Body of pancreas (tissue), 2 donors: Measurements from ENCODE around the gene TSPEAR.

- PRO-cap = no peak
- RAMPAGE, long total RNA, 2 experiments = no peak in any of the 2 experiments
These were observed 43.6 kb downstream of the TRAPPC10 start for GRCh38 chr21:44055420-44056437.

GRCh38 chr21:44068018-44068592 is 39.1 kb upstream of the PWP2 start:
- PRO-cap = no peak
- RAMPAGE, long total RNA, 2 experiments = no peak in any of the 2 experiments

- PRO-cap = no peak
- RAMPAGE, long total RNA, 2 experiments = no peak in any of the 2 experiments
These were observed 18.9 kb upstream of the PWP2 start for GRCh38 chr21:44088318-44088722.

DNA sequence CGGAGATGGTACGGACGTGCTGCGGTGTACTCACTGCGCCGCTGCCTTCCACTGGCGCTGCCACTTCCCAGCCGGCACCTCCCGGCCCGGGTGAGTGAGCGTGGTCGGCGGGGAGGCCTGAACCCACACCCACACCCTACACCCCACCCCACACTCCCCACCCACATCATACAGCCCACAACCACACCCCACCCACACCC is 6.1 kb upstream of the PFKL start:
- PRO-cap = no peak
- RAMPAGE, long total RNA, 2 experiments = no peak in any of the 2 experiments

GRCh38 chr21:44321916-44322274 is 17.3 kb downstream of the CFAP410 start:
- PRO-cap = no peak
- RAMPAGE, long total RNA, 2 experiments = no peak in any of the 2 experiments

GRCh38 chr21:44369846-44370985 is 16.8 kb downstream of the TRPM2 start:
- PRO-cap = no peak
- RAMPAGE, long total RNA, 2 experiments = no peak in any of the 2 experiments

DNA sequence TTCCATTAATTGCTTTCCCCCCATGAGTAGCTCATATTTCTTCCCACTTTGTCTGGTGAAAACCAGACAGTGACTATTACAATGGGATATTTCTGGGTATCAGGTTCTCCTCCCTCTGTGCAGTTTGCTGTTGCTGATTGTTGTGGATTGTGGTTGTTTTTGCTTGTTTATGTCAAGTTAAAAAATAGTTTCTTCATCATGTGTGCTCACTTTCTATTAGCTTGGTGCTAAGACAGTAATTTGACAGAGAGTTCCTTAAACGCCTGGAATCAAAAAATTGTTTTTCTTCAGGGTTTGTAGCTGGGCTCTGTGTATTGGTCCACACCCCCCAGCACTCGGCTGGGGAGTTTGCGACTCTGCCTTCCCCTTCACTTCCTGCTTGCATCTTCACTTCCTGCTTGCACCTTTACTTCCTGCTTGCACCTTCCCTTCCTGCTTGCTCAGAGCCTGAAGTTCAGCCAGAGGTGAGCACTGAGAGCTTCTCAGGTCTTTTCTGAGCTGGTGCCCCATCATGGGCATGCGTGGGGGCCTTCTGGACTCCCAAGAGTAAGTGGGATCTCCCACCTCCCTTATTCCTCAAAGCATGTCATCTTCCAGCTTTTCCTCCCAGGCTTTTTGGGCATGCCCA is 3.8 kb downstream of the KRTAP10-2 start:
- PRO-cap = no peak
- RAMPAGE, long total RNA, 2 experiments = no peak in any of the 2 experiments

DNA sequence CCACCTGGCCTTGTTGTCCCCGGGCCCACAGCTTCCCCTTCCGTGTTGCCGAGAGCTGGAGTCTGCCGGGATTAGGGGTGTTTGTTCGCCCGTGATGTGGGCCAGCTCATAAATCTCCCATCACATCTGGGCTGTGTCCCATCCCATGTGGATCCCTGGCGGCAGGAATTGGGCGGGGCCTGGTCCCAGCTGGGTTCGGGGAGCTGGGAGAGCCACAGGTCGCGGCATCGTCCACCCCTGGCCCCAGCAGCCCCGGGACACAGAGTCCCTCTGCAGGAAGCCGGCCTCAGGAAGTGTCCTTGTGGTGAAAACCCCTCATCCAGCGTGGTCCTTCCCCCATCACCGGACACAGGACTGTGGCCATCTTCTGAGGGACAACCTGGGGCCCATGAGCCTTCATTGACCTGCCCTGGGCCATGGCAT is 259 bp upstream of the KRTAP10-6 start:
- PRO-cap = no peak
- RAMPAGE, long total RNA, 2 experiments = no peak in any of the 2 experiments

GRCh38 chr21:44711418-44712156 is at the start of gene TSPEAR:
Gene TSPEAR, minus strand, starts transcription at chr21:44711572.
- PRO-cap = no peak
- RAMPAGE, long total RNA, 2 experiments = no peak in any of the 2 experiments

GRCh38 chr21:44882134-44882936 is 8.8 kb upstream of the PTTG1IP start:
- PRO-cap = no peak
- RAMPAGE, long total RNA, 2 experiments = no peak in any of the 2 experiments

- PRO-cap = no peak
- RAMPAGE, long total RNA, 2 experiments = no peak in any of the 2 experiments
These were observed 12.6 kb upstream of the PTTG1IP start for GRCh38 chr21:44885707-44886823.

DNA sequence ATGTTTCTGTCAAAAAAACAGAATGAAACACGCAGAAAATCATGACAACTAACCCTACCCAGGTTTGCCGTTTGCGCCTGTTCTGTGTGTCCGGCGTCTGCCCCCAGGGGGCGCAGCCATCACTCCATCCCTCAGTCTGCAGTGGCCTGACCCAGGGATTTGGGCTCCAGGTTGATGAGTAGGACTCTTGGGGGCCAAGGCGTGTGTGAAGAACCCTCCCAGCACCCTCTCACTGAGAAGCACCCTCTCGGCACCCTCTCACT is 19.3 kb upstream of the PTTG1IP start:
- PRO-cap = no peak
- RAMPAGE, long total RNA, 2 experiments = no peak in any of the 2 experiments

DNA sequence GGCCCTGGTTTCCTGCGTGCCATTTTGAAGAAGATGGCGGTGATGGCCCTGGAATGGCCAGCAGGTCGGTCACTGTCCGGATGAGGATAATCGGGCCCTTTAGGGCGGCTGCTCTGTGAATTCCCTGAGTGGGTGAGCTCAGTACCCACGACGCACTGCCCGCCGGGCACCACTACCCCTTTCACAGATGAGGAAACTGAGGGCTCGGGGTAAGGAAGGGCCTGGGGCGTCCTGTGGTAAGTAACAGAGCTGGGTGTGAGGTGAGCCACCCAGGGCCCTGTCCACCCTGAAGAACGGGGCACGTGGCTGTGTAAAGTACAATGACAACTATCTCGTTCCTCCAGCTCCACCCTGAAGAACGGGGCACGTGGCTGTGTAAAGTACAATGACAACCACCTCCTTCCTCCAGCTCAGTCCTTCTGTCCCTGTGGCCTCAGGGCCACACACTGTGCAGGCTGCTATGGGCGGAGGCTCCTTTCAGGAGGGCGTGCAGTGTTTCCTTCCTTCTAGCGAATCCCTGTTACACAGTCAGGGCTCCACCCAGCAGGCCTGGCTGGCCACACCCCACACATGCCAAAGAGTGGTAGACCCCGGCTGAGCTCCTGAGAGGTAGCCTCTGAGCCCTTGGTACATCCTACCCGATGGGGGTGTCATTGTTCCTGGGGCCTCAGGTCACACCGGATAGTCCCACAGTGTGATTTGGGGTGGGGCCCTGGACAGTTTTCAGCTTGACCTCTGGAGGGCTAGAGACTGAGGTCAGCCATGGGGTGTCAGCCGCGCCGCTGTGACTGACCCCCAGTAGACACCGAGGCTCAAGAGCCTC is 23.1 kb downstream of the ITGB2 start:
- PRO-cap = no peak
- RAMPAGE, long total RNA, 2 experiments = no peak in any of the 2 experiments

- PRO-cap = no peak
- RAMPAGE, long total RNA, 2 experiments = no peak in any of the 2 experiments
These were observed 7.1 kb upstream of the SLX9 start for GRCh38 chr21:44932691-44933114.

GRCh38 chr21:44955244-44955879 is 15.5 kb downstream of the SLX9 start:
- PRO-cap = no peak
- RAMPAGE, long total RNA, 2 experiments = no peak in any of the 2 experiments

DNA sequence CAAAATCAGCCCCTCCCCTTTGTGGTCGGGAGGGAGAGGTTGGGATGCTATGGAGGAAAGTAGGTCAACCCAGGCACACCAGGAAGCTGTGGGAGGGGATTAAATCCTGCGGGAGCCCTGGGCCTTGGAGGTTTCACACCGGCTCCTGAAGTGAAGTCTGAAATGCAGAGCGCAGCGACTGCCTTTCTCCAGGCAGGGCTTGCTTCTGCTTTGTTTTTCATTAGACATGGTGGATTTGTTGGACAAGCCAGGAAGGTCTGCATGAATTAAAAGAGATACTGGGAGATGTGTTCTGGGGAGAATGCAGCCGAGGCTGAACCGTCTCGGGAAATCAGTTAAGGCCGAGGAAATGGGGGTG is 19.1 kb downstream of the SLX9 start:
- PRO-cap = no peak
- RAMPAGE, long total RNA, 2 experiments = no peak in any of the 2 experiments

- PRO-cap = no peak
- RAMPAGE, long total RNA, 2 experiments = no peak in any of the 2 experiments
These were observed 55.8 kb upstream of the ADARB1 start for GRCh38 chr21:45018136-45019469.

DNA sequence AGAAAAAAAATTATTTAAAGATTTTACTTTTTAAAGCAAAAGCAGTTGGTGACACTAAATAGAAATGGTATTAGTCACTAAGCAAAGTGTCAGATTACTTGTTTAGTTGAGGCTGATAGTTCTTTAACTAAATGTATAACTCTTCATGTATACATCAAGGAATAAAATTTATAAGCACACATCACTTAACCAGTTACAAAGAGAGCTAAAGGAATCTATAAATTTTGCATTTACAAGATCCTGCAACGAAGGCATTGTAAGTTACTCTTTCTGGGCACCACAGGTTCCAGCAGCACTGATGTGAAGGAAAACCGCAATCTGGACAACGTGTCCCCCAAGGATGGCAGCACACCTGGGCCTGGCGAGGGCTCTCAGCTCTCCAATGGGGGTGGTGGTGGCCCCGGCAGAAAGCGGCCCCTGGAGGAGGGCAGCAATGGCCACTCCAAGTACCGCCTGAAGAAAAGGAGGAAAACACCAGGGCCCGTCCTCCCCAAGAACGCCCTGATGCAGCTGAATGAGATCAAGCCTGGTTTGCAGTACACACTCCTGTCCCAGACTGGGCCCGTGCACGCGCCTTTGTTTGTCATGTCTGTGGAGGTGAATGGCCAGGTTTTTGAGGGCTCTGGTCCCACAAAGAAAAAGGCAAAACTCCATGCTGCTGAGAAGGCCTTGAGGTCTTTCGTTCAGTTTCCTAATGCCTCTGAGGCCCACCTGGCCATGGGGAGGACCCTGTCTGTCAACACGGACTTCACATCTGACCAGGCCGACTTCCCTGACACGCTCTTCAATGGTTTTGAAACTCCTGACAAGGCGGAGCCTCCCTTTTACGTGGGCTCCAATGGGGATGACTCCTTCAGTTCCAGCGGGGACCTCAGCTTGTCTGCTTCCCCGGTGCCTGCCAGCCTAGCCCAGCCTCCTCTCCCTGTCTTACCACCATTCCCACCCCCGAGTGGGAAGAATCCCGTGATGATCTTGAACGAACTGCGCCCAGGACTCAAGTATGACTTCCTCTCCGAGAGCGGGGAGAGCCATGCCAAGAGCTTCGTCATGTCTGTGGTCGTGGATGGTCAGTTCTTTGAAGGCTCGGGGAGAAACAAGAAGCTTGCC is 101.4 kb downstream of the ADARB1 start:
- PRO-cap = no peak
- RAMPAGE, long total RNA, 2 experiments = no peak in any of the 2 experiments

- PRO-cap = no peak
- RAMPAGE, long total RNA, 2 experiments = no peak in any of the 2 experiments
These were observed 23.7 kb downstream of the POFUT2 start for GRCh38 chr21:45264005-45264364.

GRCh38 chr21:45266512-45267036 is 21.1 kb downstream of the POFUT2 start:
- PRO-cap = no peak
- RAMPAGE, long total RNA, 2 experiments = no peak in any of the 2 experiments